ENCODE measurements around a stretch of chr1.

DNA sequence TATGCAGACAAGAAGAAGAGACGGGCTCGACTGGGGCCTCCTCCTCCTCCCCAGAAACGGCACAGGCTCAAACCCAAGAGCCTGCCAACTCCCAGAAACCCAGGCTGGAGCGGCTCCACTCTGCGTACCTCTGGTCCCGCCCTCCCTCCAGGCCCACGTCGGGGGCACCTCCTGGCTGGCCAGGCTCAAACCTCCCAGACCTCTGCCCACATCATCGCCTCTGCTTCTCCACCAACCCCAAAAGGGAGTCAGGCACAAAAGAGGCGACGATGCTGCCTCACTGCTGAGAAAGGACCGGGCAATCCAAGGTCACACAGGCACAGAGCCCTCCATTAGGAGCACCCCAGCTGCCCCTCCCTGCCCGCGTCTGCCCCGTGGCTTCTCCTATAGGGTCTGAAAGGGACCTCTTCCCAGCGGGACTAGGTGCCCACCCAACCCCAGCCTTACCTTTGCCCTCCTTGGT lies 25.9 kb downstream of the CHD5 start:
- PRO-cap, 3 experiments, result no peak in any of the 3 experiments
- RAMPAGE, long total RNA, 2 experiments, result no peak in any of the 2 experiments
- RRBS, result no CpG with 5 or more reads among the region's 16 CpGs

- PRO-cap, 3 experiments, result peak in 2 of 3 experiments; most common minus-strand start chr1:6170943 (in 2)
- RAMPAGE, long total RNA, 2 experiments, result no peak in any of the 2 experiments
- RRBS, result no CpG with 5 or more reads among the region's 27 CpGs
Observed at GRCh38 chr1:6170511-6171407, 9.4 kb downstream of the CHD5 start.

GRCh38 chr1:6241884-6242906 lies 1.8 kb upstream of the HES3 start:
- PRO-cap, 3 experiments, result no peak in any of the 3 experiments
- RAMPAGE, long total RNA, 2 experiments, result no peak in any of the 2 experiments
- RRBS, result 2% methylated on average over 48 of the region's 108 CpGs

- PRO-cap, 3 experiments, result no peak in any of the 3 experiments
- RAMPAGE, long total RNA, 2 experiments, result no peak in any of the 2 experiments
- RRBS, result no CpG with 5 or more reads among the region's 23 CpGs
Observed at GRCh38 chr1:6273142-6273815, 12.4 kb upstream of the GPR153 start.

DNA sequence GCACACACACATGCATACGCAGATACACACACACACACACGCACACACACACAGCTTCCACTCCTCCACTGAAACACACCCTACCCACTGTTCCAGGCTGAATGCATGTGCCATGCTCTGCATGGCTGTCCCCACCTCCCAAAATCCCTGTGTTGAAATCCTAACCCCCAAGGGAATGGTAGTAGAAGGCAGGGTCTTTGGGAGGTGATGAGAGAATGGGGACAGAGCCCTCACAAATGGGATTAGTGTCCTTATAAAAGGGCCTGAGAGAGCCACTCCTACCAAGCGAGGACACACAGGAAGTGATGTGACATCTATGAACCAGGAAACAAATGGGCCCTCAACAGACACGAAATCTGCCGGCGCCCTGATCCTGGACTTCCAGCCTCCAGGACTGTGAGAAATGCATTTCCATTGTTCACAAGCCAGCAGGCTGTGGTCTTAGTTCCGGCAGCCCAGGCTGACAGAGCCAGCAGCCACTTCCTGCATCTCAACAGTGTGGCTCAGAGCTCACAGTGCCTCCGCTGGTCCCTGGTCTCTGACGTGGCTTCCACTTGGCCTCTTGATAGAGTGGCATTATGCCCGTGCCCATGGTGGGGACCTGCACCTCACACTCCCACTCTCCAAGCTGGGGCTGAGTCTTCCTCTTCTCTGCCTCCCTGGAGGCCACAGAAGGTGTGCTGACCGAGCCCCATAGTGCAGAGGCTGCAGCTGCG lies 45.1 kb downstream of the ACOT7 start:
- PRO-cap, 3 experiments, result no peak in any of the 3 experiments
- RAMPAGE, long total RNA, 2 experiments, result no peak in any of the 2 experiments
- RRBS, result 75% methylated on average over 1 of the region's 12 CpGs

DNA sequence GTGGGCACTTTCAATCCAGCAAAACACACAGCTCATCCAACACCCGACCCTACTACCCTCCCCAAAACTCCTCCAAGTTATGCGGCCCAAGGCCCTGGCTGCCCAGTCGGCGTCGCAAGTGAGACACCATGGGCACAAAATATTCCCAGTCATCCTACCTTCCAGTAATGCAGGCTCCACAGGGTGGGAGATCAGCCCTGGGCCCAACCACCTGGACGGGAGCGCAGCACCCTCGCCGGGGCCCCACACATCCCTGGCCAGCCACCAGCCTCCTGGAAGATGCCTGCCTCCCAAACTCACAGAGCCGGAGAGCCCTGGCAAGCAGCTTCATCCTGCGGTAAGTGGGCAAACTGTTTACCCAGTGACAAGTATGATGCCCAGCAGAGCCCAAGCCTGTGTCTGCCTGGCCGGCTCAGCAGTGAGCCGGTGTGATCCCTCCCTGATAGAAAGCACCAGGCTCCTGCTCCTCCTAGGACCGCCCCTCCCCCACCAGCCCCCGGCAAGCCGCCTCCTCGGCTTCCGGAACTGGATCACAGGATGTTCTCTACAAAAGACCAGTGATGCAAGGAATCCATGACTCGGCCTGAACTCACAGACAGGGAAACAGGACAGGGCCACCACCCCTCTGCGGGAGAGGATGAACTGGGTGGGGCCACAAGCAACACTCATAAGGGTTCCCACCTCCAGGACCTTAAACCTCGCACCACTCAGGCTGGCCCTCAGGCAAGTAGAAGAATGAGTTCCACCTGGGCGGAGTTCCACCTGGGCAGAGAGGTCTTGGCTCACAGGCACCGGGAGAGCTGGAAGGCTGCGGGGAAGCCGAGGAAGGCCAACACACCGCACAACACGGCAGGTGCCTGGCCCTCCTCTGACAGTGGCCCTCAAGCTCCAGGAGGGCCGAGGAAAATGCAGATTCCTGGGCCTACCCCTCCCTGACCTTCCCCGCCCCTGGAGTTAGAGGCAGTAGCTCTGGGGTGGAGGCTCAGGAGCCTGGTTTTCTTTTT lies 7.9 kb downstream of the ACOT7 start:
- PRO-cap, 3 experiments, result no peak in any of the 3 experiments
- RAMPAGE, long total RNA, 2 experiments, result no peak in any of the 2 experiments
- RRBS, result 68% methylated on average over 7 of the region's 29 CpGs

- PRO-cap, 3 experiments, result no peak in any of the 3 experiments
- RAMPAGE, long total RNA, 2 experiments, result no peak in any of the 2 experiments
- RRBS, result no CpG with 5 or more reads among the region's 14 CpGs
Observed at GRCh38 chr1:6417998-6418828, 1.5 kb downstream of the HES2 start.

- PRO-cap, 3 experiments, result no peak in any of the 3 experiments
- RAMPAGE, long total RNA, 2 experiments, result no peak in any of the 2 experiments
- RRBS, result no CpG with 5 or more reads among the region's 15 CpGs
Observed at GRCh38 chr1:6449959-6450637, 15.9 kb downstream of the TNFRSF25 start.

- PRO-cap, 3 experiments, result no peak in any of the 3 experiments
- RAMPAGE, long total RNA, 2 experiments, result no peak in any of the 2 experiments
- RRBS, result 78% methylated on average over 2 of the region's 16 CpGs
Observed at GRCh38 chr1:6450638-6451559, 15.1 kb downstream of the TNFRSF25 start.

DNA sequence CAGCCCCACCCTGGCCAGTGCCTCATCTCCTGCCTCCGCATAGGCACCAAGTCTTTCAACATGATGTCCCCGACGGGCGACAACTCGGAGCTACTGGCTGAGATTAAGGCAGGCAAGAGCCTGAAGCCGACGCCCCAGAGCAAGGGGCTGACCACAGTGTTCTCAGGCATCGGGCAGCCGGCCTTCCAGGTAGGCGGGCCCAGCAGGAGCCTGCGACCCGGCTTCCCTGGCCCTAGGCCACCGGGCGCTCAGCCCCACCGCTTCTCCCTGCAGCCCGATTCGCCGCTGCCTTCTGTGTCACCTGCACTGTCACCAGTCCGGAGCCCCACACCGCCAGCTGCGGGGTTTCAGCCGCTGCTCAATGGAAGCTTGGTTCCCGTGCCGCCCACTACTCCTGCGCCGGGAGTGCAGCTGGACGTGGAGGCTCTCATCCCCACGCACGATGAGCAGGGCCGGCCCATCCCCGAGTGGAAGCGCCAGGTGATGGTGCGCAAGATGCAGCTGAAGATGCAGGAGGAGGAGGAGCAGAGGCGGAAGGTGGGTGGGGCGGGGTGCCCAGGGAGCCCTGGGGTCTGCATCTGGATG lies 14.3 kb downstream of the TNFRSF25 start:
- PRO-cap, 3 experiments, result no peak in any of the 3 experiments
- RAMPAGE, long total RNA, 2 experiments, result start-site peak on the plus strand in 1 of 2 experiments, centred at position 281 of the sequence, 1,019 reads per replicate
- RRBS, result 83% methylated on average over 9 of the region's 35 CpGs

DNA sequence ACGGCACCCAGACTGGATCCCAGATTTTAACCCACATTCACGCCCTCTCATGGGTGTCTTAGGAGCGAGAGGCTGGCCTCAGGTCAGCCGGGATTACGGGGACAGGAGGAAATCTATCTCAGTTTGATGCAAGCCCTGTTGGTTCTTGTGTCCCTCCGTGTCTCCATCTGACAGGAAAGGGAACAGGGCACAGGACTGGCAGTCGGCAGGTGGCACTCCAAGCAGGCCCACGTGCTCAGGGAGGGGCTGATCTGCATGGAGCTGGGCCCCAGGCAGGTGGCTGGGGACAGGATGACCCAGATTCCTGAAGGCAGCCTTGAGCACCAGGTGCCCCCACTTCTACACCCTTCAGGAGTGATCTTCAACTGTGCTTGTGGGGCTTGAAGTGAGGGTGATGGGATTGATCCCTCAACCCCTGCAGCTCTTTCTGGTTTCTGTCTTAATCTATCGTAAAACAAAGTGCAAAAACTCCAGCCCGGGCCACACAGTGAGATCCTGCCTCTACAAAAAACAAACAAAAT lies 8.4 kb downstream of the PLEKHG5 start:
- PRO-cap, 3 experiments, result no peak in any of the 3 experiments
- RAMPAGE, long total RNA, 2 experiments, result no peak in any of the 2 experiments
- RRBS, result no CpG with 5 or more reads among the region's 10 CpGs

DNA sequence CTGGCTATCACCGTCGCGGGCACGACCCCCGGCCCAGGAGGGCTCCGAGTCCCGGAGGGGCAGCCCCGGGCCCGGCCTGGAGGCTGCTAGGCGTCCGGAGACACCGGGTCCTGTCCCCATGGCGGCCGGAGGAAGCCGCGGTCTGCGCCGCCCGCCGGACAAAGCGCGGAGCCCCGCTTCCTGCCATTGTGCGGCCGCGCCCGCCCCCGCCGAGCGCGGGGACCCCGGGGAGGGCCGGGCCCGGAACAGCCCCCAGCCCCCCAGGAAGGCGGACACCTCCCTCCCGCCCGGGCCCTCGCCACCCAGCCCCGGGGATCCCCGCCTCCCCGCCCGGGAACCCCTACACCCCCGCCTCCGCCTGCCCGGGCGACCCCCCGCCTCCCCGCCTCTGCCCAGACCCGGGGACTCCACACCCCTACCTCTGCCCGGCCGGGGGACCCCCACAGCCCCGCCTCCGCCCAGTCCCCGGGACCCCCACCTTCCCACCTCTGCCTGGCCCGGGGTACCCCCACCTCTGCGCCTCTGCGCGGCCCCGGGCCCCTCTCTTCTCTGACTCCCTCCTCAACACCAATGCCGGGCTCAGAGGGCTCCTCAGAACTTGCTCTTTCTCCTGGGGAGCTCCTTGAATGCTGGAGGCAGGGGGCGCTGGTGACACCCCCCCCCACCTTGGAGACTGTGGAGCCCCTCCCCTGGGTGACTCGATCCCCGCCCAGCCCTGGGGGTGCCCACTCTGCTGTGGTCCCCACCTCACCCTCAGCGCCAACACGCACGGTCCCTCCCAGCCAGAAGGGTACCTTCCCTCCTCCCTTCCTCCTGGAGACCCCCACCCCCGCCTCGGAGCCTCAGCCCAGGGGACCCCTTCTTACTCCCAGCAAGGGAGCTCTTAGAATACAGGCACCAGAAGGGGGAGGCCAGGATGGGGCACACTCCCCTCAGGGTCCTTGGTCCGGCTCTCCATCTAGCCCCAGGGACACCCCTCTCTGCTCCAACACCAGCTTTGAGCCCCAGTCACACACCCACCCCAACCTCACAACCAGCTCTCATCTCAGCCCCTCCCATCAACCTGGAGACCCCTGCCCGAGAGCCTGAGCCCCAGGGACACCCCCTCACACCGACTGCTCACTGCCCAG lies 5.8 kb downstream of the PLEKHG5 start:
- PRO-cap, 3 experiments, result no peak in any of the 3 experiments
- RAMPAGE, long total RNA, 2 experiments, result start-site peak on the minus strand in 2 of 2 experiments, centred at positions 122 to 133 of the sequence, 16 to 28 reads per replicate
- RRBS, result 2% methylated on average over 33 of the region's 71 CpGs

- PRO-cap, 3 experiments, result no peak in any of the 3 experiments
- RAMPAGE, long total RNA, 2 experiments, result no peak in any of the 2 experiments
- RRBS, result no CpG with 5 or more reads among the region's 40 CpGs
Observed at GRCh38 chr1:6588575-6589968, 9.3 kb downstream of the ZBTB48 start.

- PRO-cap, 3 experiments, result no peak in any of the 3 experiments
- RAMPAGE, long total RNA, 2 experiments, result no peak in any of the 2 experiments
- RRBS, result no CpG with 5 or more reads among the region's 21 CpGs
Observed at GRCh38 chr1:6633710-6634419, 9.2 kb downstream of the THAP3 start.

GRCh38 chr1:6882063-6882670 lies 96.9 kb downstream of the CAMTA1 start:
- PRO-cap, 3 experiments, result no peak in any of the 3 experiments
- RAMPAGE, long total RNA, 2 experiments, result no peak in any of the 2 experiments
- RRBS, result no CpG with 5 or more reads among the region's 2 CpGs

GRCh38 chr1:7013692-7014245 lies 228.5 kb downstream of the CAMTA1 start:
- PRO-cap, 3 experiments, result no peak in any of the 3 experiments
- RAMPAGE, long total RNA, 2 experiments, result no peak in any of the 2 experiments
- RRBS, result no CpG with 5 or more reads among the region's 11 CpGs

- PRO-cap, 3 experiments, result no peak in any of the 3 experiments
- RAMPAGE, long total RNA, 2 experiments, result no peak in any of the 2 experiments
- RRBS, result no CpG with 5 or more reads among the region's 13 CpGs
Observed at GRCh38 chr1:7265533-7266613, 480.6 kb downstream of the CAMTA1 start.

DNA sequence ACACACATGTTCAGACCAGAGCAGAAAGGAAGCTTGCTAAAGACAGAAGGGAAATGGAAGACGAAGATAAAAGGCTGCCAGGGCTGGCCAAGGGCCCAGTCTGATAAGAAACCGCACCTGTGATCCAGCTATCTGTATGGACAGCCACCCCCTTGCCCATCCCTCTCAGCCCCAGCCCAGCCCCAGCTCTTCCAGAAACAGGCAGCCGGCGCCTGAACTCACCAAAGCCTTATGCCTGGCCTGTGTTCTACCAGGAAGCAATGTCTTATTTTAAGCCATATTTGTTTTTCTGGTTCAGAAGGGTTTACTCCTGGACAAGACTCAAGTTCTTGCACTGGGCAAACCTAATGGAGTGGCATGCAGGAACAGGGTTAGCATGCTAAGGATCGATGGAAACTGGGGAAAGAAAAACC lies 198.3 kb upstream of the VAMP3 start:
- PRO-cap, 3 experiments, result no peak in any of the 3 experiments
- RAMPAGE, long total RNA, 2 experiments, result no peak in any of the 2 experiments
- RRBS, result no CpG with 5 or more reads among the region's 5 CpGs

GRCh38 chr1:7770583-7771047 lies 481 bp upstream of the VAMP3 start:
- PRO-cap, 3 experiments, result no peak in any of the 3 experiments
- RAMPAGE, long total RNA, 2 experiments, result no peak in any of the 2 experiments
- RRBS, result no CpG with 5 or more reads among the region's 12 CpGs

- PRO-cap, 3 experiments, result peak in 3 of 3 experiments; most common plus-strand start chr1:7783488 (in 3); most common minus-strand start chr1:7783487 (in 1)
- RAMPAGE, long total RNA, 2 experiments, result no peak in any of the 2 experiments
- RRBS, result 3% methylated on average over 5 of the region's 43 CpGs
Observed at GRCh38 chr1:7782965-7783758, 929 bp upstream of the PER3 start.